ENCODE measurements around the genes AGMO, ANKMY2, AGR2 and TWIST1.

DNA sequence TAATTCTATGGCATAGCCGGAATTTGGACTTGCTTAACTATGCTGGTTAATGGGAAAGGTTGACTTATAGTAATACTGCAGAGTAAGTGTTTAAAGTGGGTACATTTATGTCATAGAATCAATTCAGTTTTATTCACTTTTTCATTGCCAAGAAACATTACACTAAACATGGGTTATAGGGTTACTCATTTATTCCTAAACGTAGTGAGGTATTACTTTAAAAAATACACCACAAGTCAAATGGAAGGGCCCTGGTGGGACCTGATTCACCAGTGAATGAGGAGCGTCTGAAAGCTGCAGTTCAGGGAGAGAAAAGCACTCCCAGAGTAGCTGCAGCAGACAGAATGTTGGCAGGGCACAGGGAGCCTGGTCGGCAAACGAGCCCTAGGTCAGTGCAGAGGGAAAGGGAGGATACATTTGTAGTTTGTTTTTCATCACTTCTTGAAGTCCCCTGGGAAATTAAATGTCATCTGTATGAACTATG, 361.6 kb upstream of the ETV1 start:
- PRO-cap, 7 experiments: no peak in any of the 7 experiments
- RAMPAGE, long total RNA, 2 experiments: no peak in any of the 2 experiments

DNA sequence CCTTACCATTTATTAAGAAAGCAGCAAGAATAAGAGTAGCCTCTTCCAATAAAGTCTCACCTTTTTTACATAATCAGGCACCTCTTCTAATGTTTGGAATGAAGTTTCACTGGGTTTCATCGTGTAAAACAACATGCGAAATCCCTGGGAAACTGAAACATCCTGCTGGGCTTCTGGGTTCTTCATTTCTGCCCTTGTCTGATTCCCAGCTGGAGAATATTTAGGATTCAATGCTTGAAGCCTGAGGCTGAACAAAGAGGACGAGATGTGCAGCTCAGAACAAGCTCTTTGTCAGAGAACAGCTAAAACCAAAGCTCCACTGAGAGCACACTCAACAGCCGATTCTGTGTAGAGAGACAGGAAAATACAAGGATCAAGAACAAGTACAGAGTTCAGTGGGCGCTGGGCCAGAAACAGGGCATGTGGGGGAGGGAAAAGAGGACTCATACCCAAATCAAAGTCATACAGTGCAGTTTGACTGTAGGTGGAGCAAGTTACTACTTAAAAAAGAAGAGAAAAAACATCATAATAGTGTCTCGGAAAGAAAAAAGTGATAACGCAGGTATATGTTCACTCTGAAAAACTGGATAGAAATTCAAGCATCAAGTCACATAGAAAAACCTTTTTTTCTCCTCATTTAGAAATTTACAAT, at the start of gene AGMO:
TSS of gene AGMO (minus strand) at position 356 of the 652 bp plus-strand sequence.
- PRO-cap, 7 experiments: peak in 1 of 7 experiments; most common minus-strand start position 348 of the sequence (in 1)
- RAMPAGE, long total RNA, 2 experiments: no peak in any of the 2 experiments

GRCh38 chr7:16502289-16502718, 24.3 kb upstream of the LRRC72 start:
- PRO-cap, 7 experiments: no peak in any of the 7 experiments
- RAMPAGE, long total RNA, 2 experiments: no peak in any of the 2 experiments

- PRO-cap, 7 experiments: no peak in any of the 7 experiments
- RAMPAGE, long total RNA, 2 experiments: no peak in any of the 2 experiments
These were observed 58.1 kb downstream of the ANKMY2 start for GRCh38 chr7:16587561-16587760.

DNA sequence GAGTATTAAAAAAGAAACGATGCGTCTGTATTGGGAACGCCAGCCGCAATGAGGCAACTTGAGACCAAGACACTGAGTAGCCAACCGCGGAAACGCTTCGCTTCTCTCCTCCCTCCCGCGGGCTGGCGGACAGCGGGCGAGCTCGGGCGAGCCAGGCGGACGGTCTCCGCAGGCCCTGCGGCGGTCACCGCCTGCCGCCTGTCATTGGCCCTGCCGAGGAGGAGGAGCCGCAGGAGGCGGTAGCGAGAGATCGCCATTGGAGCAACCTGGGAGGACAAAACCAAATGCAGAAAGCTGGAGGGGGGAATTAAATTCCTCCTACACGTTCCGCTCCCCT, at the start of gene ANKMY2:
TSS of gene ANKMY2 (minus strand) at position 144 of the 337 bp plus-strand sequence.
- PRO-cap, 7 experiments: peak in 7 of 7 experiments; most common minus-strand start position 206 of the sequence (in 5)
- RAMPAGE, long total RNA, 2 experiments: start-site peak on the minus strand in 2 of 2 experiments, centred at positions 135 to 137 of the sequence, 286 to 327 reads per replicate

GRCh38 chr7:16660591-16661425, 14.8 kb downstream of the BZW2 start:
- PRO-cap, 7 experiments: no peak in any of the 7 experiments
- RAMPAGE, long total RNA, 2 experiments: no peak in any of the 2 experiments

DNA sequence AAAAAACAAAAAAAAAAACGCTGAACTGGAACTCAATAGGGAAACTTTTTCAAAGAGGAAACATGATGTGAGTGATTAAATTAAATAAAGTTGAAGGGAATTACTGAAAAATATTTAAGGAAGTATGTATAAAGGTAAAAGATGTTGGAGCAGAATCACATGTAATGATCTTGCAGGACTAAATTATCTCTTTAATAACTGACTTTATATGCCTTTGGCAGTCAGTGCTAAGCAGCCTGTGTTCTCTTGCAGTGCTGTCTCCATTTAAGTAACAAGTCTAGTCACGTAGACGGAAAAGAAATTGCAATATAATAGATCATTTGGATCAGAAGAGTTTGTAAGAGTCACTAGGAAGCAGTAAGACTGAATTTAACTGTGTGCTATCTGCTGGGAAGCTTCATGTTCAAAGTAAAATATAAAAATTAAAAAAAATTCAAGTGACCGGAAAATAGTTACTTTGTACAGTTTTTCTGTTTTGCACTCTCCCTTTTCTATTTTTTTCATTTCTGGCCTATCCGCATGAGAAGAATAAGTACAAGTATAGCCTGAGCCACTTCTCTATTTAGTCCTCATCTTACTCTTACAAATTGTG, 21.4 kb downstream of the BZW2 start:
- PRO-cap, 7 experiments: no peak in any of the 7 experiments
- RAMPAGE, long total RNA, 2 experiments: no peak in any of the 2 experiments

DNA sequence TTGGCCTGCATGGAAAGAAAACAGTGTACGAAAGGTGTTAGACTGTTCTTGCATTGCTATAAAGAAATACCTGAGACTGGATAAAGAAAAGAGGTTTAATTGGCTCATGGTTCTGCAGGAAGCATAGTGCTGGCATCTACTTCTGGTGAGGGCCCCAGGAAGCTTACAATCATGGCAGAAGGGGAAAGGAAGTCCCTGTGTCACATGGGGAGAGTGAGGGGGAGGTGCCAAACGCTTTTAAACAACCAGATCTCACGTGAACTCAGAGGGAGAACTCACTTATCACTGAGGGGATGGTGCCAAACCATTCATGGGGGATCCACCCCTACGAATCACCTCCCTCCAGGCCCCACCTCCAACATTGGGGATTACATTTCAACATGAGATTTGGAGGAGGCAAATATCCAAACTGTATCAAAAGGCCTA, 5.6 kb downstream of the TSPAN13 start:
- PRO-cap, 7 experiments: no peak in any of the 7 experiments
- RAMPAGE, long total RNA, 2 experiments: no peak in any of the 2 experiments

DNA sequence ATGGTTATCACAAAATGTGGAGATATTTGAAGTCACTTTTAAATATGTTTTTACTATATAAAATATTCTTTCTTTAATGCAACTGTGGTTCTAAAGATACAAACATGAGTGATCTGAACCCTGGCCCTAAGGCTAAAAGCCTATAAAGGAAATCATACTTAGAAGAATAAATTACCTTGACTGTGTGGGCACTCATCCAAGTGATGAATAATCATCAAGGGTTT, 3.9 kb downstream of the AGR2 start:
- PRO-cap, 7 experiments: no peak in any of the 7 experiments
- RAMPAGE, long total RNA, 2 experiments: no peak in any of the 2 experiments

GRCh38 chr7:16804571-16805448, at the start of gene AGR2:
Gene AGR2 (minus strand): TSS chr7:16804999.
- PRO-cap, 7 experiments: no peak in any of the 7 experiments
- RAMPAGE, long total RNA, 2 experiments: start-site peak on the minus strand in 1 of 2 experiments, at chr7:16804976-16804987 at its widest, 19 reads per replicate

DNA sequence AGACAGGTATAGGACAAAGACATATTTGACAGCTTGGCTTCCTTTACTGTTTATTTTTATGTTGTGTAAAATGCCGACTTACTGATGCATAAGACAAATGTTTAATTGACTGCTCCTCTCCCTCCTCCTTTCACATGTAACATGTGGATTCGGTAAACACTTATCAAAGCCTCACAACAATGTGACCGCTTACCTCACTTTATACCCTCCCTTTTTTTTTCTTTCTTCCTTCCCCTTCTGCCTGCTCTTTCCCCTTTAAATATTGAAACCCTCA, 48.1 kb upstream of the AGR3 start:
- PRO-cap, 7 experiments: no peak in any of the 7 experiments
- RAMPAGE, long total RNA, 2 experiments: no peak in any of the 2 experiments

DNA sequence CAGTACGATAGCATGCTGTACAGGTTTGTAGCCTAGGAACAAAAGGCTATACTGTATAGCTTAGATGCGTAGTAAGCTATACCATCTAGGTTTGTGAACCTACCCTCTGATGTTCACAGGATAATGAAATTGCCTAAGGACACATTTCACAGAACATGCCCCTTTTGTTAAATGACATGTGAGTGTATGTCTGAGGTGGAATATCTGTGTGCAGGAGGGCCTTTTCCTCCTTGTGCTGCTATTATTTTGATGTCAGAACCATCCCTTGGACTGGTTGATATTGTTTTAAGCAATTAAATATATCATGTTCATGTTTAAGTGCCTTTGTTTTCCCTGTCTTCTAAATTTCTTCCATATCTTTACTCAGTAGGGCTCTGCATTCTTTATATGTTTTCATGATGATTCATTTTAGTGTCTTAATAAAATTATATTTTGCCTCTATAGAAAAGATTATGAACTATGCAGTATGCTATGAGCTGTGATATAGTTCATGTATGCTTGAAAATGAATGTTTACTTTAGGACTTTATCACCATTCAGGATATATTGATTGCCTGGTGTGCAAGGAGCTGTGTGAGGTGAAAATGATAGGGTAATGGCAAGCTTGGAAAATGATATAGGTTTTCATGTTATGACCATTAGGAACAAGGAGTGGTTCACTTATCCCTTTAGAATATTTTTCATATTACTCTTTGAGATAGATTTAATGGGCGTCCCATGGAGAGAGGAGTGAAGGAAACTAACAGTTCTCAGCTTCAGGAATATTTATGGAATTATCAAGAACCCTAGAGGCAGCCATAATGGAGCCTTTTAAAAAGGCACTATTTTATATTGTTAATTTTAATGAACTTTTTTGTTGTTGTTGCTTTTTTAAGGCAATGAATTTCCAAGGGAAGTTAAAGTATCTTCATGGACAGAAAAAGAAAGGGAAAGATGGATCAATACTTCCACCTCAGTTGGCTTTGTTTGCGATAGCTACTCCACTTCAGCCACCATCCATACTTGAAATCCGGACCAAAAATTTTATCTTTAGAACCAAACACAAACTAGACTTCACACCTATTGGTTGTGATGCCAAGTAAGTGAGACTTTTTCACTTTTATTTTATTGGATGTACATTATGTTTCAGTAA, 35.0 kb downstream of the AHR start:
- PRO-cap, 7 experiments: no peak in any of the 7 experiments
- RAMPAGE, long total RNA, 2 experiments: no peak in any of the 2 experiments

DNA sequence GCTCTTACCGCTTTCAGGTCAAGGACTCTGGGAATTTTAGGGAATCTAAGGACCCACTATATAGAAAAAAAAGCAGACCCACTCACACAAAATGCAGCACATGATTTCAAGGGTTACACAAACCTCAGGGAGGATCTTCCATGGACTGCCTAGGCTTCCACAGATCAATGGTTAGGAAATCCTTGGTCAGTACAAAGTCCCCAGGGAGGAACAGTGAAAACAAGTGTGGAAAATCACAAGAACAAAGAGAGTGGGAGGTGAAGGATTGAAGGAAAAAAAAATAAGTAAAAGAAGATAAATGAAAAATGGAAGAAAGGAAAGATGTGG, 188.4 kb downstream of the AHR start:
- PRO-cap, 7 experiments: no peak in any of the 7 experiments
- RAMPAGE, long total RNA, 2 experiments: no peak in any of the 2 experiments

DNA sequence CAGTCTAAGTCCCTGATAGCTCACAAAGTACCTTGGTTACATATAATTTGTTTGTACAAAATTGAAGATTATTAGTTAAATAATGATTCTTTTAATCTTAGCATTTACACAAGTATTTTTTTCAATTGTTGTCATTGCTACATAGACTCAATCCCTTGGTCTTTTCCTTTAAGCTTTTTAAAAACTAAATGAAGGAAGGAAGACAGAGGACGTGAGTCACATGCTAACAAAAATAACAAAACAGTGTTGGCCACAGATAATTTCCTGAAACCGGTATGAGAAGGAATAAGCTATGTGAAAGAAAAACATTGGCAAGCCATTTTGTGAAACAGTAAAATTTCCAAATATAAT, 222.9 kb downstream of the AHR start:
- PRO-cap, 7 experiments: no peak in any of the 7 experiments
- RAMPAGE, long total RNA, 2 experiments: no peak in any of the 2 experiments

DNA sequence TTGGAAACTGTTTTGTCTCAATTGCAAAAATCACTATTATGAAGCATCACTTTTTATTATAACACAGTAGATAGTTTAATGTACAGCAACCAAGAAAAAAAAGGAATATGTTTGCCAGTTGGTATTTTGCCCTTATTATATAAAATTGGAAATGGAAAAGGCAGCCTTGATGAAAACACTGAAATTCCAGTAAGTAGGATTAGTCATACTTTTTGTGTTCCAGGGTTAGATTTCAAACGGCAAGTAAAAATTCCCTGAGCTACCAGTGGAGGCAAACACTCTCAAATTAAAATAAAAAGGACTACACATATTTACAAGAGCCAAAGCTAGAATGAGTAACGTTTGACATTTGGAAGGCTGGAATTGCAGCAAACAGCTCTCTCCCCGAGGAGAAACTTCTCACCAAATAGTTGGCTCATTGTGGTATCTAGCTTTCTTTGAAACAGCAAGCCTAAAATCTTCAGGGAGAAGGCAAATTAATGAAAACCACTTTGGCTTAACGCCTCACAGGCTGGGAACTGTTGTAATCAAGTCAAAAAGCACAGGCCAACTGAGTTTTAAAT, 288.5 kb downstream of the SNX13 start:
- PRO-cap, 7 experiments: no peak in any of the 7 experiments
- RAMPAGE, long total RNA, 2 experiments: no peak in any of the 2 experiments

DNA sequence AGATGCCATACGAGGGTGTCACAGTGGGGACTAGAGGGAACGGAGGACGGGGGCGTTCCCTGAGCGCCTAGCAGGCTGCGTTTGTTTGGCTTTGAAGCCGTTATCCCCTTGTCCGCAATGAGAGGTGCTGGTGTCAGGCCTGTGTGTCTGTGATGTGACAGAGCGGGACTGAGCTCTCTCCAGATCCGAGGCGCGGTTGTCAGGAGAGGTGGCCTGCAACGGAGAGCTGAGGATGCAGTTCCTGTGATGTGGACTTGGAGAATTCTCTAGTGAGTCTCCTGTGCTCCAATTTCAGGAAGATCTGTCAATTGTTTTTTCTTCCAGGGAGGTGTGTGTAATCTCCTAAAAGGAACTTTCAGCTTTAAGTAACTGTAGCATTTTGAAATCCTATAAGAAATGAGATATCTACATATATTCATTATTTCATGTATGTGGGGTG, 60.1 kb upstream of the PRPS1L1 start:
- PRO-cap, 7 experiments: no peak in any of the 7 experiments
- RAMPAGE, long total RNA, 2 experiments: no peak in any of the 2 experiments

GRCh38 chr7:18880776-18880975, 236.8 kb downstream of the TWIST1 start:
- PRO-cap, 7 experiments: no peak in any of the 7 experiments
- RAMPAGE, long total RNA, 2 experiments: no peak in any of the 2 experiments

DNA sequence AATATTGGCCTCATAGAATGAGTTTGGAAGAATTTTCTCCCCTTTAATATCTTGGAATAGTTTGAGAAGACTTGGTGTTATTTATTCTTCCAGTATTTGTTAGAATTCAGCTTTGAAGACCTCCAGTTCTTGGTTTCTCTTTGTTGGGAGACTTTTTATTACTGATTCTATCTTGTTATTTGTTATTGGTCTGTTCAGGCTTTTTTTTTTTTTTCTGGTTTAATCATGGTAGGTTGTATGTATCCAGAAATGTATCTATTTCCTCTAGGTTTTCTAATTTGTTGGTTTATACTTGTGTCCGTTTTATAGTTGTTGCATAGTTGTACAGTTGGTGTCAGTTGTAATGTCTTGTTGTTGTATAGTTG, 206.5 kb downstream of the TWIST1 start:
- PRO-cap, 7 experiments: peak in 1 of 7 experiments; most common plus-strand start position 70 of the sequence (in 1)
- RAMPAGE, long total RNA, 2 experiments: no peak in any of the 2 experiments

DNA sequence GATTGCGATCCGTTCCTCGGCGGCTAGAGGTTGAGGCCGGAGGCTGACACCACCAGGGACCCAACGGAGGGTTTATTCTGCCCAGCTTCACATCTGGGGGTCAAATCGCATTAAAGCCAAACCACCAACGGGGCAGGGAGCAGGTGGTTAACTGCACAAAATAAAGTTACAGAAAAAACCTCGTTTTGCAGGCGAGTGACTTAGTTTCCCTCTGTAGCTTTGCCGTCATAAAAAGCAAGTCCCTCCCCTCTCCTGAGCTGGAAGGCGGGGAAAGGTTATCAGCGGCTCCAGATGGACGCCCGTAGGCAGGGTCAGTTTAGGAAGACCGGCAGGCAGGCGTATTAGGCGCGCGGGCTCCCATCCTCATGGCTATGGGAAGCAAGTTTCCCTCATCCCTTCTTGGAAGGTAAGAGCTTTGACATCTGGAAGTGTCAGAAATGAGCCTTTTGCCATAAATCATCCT, 10.8 kb downstream of the TWIST1 start:
- PRO-cap, 7 experiments: no peak in any of the 7 experiments
- RAMPAGE, long total RNA, 2 experiments: no peak in any of the 2 experiments

DNA sequence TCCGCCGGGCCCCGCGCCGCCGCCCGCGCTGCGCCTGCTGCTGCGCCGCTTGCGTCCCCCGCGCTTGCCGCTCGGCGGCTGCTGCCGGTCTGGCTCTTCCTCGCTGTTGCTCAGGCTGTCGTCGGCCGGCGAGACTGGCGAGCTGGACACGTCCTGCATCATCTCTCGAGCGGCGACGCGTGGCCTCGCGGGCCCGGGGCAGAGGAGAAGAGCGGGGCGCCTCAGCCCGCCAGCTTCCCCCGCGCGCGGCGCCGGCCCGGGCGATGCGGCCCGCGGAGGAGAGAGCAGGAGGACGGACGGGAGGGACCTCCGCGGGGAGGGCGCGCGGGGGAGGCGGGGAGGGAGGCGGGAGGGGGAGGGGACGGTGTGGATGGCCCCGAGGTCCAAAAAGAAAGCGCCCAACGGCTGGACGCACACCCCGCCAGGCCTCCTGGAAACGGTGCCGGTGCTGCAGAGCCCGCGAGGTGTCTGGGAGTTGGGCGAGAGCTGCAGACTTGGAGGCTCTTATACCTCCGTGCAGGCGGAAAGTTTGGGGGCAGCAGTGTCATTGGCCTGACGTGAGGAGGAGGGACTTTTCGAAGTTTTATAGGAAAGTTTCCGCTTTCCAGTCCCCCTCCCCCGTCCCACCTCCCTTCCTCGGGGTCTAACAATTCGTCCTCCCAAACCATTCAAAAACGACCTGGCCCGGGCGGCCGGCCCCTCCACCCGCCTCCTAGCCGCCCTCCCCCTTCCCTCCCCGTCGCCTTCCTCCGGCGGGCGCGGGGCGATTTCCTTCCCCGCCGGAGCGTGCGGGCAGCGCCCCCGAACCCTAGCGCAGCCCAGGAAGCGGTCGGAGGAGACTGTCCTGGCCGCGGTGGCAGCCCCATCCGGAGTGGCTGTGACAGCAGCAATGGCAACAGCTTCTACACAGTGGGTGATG, at the start of gene TWIST1:
TSS of gene TWIST1 (minus strand) at position 477 of the 919 bp plus-strand sequence.
- PRO-cap, 7 experiments: peak in 7 of 7 experiments; most common plus-strand start position 414 of the sequence (in 5); most common minus-strand start position 477 of the sequence (in 7)
- RAMPAGE, long total RNA, 2 experiments: no peak in any of the 2 experiments